Measurements from ENCODE around the gene RHOF.

DNA sequence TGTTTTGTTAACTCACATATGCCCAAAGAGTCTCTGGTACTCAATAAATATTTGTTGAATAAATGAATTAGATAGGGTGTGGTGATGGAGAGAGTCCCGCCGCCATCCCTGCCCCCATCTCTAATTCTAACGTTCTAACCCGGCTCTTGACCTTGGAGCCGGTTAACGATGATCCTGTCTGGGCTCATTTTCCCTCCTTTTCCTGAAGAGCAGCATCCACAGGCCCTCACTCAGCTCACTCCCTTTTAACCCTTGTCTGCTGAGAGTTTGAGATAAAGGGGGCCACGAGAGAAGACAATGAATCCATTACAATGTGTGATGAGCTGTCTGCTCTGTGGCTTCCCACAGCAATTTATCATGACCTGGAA is 18.8 kb upstream of the P2RX7 start:
- RRBS: no CpG with 5 or more reads among the region's 7 CpGs

GRCh38 chr12:121238640-121239654 is 29.0 kb downstream of the P2RX4 start:
- RRBS: no CpG with 5 or more reads among the region's 8 CpGs

DNA sequence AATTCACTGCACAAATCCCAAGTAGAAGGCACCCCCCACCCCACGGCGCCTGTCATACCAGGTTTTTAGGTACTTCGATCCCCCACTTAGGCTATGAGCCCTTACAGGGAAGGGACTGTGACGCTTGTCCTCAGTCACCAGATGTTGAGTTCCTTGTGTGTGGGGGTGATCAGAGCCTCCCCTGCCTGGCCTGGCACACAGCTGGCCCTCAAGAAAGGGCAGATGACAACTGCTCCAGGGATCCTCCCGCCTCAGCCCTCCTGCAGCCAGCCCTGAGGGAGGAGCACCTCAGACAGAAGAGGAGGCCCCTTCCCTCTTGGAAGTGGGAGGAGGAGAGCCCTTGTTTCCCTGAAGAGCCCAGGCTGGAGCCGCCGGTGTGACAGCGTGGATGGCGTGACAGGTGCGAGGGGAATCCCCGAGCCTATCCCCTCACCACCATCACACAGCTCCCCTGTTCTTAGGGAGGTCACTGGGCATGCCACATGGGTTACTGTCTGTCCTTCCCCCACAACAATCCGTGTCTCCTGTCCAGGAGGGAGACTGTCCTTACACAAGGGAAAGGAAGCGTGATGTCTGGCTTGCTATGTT is 31.3 kb downstream of the P2RX4 start:
- RRBS: no CpG with 5 or more reads among the region's 13 CpGs

GRCh38 chr12:121295238-121295379 is 1.4 kb downstream of the CAMKK2 start:
- RRBS: no CpG with 5 or more reads among the region's 1 CpG

DNA sequence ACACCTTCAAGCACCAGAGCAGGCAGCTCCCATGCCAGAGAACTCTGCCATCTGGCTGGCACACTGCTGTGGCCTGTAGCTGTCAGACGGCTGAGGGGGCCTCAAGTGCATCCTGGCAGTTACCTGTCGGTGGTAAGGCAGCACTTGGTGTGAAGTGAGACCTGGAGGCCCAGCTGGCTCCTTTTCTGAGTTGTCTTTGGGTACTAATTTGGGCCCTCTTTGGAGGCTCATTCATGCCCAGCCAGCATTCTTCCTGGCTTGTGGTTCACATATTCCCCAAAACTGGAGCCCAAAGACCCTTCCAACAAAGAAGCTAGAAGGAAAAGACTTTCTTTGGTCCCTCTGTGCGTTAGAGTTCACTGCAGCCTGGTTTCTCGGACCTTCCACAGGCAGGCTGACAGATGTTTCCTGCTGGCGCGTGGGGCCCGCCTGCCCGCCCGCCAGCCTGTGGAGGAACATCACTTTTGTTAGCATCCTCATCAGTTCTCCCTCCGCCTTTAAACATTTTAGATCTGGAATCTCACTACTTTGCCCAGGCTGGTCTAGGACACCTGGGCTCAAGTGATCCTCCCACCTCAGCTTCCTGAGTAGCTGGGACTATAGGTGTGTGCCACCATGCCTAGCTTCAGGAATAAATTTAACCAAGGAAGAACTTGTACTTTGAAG is 33.1 kb downstream of the RNF34 start:
- RRBS: no CpG with 5 or more reads among the region's 10 CpGs

- RRBS: 97% methylated on average over 12 of the region's 29 CpGs
Observed at GRCh38 chr12:121440587-121441407, 40.9 kb downstream of the RNF34 start.

GRCh38 chr12:121516383-121516831 is 64.4 kb downstream of the KDM2B start:
- RRBS: no CpG with 5 or more reads among the region's 10 CpGs

- RRBS: 6% methylated on average over 11 of the region's 21 CpGs
Observed at GRCh38 chr12:121535796-121536334, 45.0 kb downstream of the KDM2B start.

- RRBS: 54% methylated on average over 1 of the region's 5 CpGs
Observed at GRCh38 chr12:121560144-121560780, 20.6 kb downstream of the KDM2B start.

DNA sequence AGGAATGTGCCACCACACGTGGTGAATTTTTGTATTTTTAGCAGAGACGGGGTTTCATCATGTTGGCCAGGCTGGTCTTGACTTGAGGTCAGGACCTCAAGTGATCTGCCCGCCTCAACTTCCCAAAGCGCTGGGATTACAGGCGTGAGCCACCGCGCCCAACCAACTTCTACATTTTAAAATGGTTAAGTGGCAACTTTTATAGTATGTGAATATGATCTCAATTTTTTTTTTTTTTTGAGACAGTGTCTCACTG is 9.5 kb downstream of the KDM2B start:
- RRBS: no CpG with 5 or more reads among the region's 7 CpGs

- RRBS: 11% methylated on average over 1 of the region's 13 CpGs
Observed at GRCh38 chr12:121576712-121577894, 3.7 kb downstream of the KDM2B start.

DNA sequence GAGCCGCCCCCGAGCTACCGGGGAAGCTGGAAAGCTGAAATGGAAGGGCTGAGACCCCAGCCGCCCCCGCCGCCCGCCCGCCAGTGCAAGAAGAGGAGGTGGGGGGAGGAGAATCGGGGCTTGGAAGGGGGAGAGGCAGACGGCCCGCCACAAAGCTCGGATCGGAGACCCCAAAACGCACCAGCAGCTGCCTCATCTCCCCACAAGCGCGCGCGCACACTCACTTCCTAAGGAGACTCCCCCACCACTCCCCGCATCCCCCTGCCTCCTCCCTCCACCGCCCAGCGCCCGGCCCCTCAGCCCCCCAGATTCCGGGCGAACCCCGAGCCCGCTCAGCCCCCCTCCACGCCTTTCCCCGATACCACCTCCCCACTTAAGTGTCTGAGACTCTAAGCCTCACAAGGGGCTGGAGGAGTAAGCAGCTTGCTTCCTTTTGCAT is 1.4 kb downstream of the KDM2B start:
- RRBS: no CpG with 5 or more reads among the region's 28 CpGs

- RRBS: 2% methylated on average over 5 of the region's 19 CpGs
Observed at GRCh38 chr12:121712037-121712566, 450 bp upstream of the TMEM120B start.

DNA sequence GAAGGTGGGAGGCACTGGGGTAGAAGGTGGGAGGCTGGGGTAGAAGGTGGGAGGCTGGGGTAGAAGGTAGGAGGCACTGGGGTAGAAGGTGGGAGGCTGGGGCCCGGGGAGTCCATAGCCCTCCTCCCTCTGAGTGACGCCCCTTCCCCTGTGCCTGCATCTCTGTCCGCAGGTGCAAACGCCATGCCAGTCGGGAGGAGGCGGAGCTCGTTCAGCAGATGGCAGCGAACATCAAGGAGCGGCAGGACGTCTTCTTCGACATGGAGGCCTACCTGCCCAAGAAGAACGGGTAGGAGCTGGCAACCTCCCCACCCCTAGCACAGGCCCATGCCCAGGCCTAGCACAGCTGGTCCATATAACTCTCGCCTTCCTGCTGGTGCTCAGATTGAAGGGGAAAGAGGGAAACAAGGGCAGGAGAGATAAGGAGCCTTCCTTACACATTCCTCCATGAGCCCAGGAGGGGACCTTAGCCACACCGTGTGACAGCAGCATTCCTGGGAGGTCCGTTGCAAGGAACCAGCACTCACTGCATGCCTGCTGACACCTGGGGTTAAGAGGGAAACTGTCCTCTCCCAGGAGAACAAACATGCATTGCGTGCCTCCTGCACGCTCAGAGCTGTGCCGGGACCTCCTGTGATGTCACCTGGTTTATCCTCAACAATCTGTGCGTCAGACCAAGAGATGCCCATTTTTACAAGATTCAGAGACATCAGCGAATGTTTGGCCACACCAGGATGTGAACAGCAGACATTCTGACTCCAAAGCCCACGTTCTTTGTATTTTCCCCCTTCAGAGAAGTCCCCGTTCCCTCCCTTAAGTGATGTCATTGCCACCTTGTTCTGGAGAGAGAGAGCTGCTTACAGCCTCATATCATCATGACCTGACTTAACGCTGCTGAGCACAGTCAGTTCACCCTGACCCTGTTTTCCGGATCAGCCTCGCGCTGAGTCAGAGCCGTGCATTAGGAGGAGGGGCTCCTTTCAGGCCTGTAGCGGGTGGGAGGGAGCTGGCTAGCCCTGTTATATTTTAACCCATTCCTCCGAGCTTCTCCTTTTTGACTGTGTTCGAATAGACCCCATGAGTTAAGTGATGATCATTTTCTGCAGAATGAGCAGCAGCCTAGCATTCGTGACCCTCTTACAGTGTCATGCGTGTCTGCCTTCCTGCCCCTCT is 36.0 kb downstream of the TMEM120B start:
- RRBS: no CpG with 5 or more reads among the region's 32 CpGs

DNA sequence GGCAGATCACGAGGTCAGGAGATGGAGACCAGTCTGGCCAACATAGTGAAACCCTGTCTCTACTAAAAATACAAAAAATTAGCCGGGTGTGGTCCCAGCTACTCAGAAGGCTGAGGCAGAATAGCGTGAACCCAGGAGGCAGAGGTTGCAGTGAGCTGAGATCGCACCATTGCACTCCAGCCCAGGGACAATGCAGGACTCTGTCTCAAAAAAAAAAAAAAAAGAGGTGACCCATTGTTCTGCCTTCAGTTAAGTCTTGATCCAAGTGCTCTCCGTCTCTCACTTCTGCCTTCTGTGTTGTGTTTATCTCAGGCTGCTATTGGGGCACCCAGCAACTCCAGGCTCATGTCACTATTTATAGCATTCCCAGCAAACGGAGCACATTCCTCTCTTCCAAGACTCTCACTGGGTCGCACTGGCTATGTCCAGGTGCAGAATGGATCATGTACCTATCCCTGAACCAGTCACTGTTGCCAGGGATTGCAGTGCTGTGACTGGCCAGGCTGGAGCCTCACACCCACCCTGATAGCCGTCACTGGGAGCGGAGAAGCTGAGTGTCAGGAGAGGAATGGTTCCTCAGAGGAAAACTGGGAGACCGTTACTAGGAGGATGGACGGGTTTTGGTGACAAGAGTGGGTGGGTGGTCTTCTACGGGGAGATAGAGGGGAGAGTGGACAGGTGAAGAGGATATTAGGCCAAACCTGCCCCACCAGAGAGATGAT is 31.3 kb downstream of the RHOF start:
- RRBS: no CpG with 5 or more reads among the region's 12 CpGs

- RRBS: no CpG with 5 or more reads among the region's 11 CpGs
Observed at GRCh38 chr12:121769763-121770366, 23.6 kb downstream of the RHOF start.

DNA sequence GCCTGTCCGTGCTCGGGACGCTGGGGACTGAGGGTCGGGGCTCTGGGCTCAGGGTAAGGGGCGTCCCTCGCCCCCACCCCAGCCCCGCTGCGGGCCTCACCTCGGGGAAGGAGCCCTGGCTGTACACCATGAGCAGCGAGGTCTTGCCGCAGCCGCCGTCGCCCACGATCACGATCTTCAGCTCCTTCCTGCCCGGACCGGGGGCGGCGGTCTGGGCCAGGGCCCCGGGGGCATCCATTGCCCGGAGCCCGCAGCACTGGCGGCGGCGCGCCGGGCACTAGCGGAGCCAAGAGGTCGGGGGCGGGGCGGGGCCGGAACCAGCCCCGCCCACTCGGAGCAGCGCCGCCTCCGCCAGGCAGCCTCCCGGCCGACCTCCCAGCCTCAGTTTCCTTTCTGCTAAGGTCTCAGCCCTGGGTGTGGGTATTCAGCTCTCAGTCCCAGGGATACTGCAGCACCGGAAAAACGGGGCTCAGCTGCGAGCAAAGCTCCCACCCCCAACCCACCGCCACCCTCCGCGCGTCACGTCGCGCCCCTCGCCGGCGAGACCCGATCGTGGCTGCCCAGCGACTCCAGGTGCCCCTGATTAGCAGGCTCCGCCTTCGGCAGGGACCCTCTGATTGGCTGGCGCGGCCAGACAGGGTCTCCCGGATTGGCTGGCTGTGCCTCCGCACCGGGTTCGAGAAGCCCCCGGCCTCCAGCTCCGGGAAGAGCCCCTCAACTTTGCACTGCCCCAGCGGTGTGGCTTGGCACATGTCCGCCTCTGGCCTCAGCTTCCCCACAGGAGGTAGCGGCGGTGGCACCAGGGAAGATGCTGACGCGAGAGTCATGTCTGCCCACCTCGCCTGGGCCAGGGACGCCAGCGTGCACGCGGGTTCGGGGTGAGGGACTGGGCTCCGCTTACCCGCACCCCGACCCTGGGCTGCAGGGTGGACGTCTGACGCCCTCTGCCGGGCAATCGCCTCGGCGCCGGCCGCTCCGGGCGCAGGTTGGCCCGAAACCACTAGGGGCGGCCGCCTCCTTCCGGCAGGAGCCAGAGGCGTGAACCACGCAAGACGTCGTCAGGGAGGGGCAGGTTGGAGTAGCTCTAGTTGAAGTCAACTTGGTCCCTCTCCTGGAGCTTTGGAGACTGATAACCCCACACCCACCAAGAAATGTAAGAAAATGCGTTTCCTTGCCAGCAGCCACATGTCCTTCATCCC is at the start of gene RHOF:
RHOF (minus strand) TSS at position 293 of the 1,199 bp plus-strand sequence.
- RRBS: 2% methylated on average over 37 of the region's 100 CpGs

GRCh38 chr12:121794595-121794908 is 1.1 kb upstream of the RHOF start:
- RRBS: no CpG with 5 or more reads among the region's 7 CpGs

GRCh38 chr12:121800256-121800440 is 3.7 kb upstream of the SETD1B start:
- RRBS: no CpG with 5 or more reads among the region's 13 CpGs

GRCh38 chr12:121811253-121812351 is 7.8 kb downstream of the SETD1B start:
- RRBS: no CpG with 5 or more reads among the region's 47 CpGs

Measured in foreskin fibroblast (primary cell).